Mammary microvascular endothelial cell (primary cell): ENCODE measurements around a stretch of chr16.

GRCh38 chr16:22220049-22220422, 14.0 kb downstream of the EEF2K start:
- RAMPAGE, long total RNA = no peak

DNA sequence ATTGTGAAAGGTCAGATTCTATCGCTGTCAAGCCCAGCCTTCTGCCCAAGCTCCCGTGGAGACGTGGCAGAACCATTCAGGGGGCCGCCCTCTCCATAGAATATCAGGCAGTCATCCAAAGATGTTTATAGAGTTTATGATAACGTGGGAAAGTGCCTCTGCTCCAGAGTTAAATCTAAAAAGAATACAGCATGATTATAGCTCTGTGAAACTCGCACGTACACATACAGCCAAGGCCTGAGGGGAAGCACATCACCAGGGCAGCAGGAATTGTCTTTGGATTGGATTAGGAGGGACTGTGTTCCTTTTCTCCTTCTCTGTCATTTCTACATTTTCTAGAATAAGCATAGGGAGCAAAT, 26.9 kb downstream of the EEF2K start:
- RAMPAGE, long total RNA = no peak

- RAMPAGE, long total RNA = no peak
Observed at GRCh38 chr16:22297558-22297682, 211 bp downstream of the POLR3E start.

DNA sequence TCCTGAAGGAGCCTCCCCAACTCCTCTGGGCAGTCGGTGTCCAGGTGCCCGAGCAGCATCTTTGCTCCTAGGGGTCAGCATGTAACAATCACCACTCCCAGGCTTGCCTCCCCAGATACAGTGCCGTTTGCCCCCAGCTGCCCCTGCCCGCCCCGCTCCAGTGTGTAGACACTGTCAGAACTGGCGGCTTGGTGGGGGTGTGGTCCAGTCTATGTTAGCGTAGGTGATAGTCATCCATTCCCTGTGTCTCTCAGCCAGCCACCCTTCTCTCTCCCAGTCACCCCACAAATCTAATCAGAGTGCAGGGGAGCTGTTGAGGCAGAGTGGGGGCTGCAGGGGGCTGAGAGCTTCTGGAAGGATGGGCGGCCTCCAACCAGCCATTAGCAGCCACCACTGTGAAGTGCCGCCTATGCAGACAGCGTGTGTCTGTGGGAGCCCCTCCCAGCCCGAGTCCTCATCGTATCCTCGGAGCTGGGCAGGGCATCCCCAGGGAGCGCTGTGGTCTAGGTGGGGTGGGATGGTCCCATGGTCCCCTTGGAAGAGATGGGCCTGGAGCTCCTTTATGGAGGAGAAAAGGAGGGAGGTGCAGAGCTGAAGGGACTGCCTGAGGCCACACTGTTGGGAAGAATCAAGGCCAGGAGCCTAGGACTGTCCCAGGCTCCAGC, 26.5 kb downstream of the POLR3E start:
- RAMPAGE, long total RNA = no peak

GRCh38 chr16:22683730-22684240, 130.2 kb upstream of the HS3ST2 start:
- RAMPAGE, long total RNA = no peak

DNA sequence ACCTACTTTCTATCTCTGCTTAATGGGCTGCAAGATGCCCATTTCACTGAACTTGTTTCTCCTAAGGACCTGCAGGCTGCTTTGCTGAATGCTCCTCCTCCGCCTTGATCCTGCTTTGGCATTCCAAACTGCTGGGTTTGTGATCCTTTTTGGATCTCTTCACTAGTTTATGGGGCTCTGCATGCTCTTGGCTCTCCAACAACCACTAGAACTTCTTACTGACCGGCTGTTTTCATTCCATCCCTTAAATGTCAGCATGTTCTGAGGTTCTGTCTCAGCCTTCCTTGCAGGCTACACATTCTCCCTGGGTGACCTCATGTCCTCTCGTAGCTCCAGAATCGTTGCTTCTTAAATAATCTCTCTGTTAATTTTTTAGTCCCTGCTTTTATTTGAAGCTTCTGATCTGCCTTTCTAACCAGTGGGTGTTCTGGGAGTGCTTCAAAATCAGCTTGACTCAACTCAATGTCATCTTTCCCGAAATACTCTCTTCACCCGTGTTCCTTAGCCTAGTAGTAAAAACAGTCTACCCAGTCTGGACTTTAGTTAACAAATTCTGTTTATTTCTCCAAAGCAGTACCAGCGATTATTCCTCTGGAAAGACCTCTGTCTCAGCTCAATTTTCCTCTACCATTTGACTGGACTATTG, 119.0 kb upstream of the HS3ST2 start:
- RAMPAGE, long total RNA = no peak

- RAMPAGE, long total RNA = no peak
Observed at GRCh38 chr16:22838547-22838746, 24.5 kb downstream of the HS3ST2 start.

GRCh38 chr16:23058238-23058624, 91.0 kb downstream of the USP31 start:
- RAMPAGE, long total RNA = no peak

DNA sequence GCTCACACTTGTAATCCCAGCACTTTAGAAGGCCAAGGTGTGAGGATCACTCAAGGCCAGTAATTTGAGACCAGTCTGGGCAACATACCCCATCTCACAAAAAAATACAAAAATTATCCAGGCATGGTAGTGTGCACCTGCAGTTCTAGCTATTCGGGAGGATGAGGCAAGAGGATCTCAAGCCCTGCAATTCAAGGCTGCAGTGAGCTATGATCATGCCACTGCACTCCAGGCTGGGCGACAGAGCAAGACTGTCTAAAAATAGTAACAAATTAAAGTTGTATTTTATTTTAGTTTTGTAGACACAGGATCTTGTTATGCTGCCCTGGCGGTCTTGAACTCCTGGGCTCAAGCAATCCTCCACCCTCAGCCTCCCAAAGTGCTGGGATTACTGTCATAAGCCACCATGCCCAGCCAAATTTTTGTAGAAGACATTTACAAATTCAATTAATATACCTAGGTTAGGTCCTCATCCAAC, 18.2 kb downstream of the USP31 start:
- RAMPAGE, long total RNA = no peak

GRCh38 chr16:23132298-23132618, 17.0 kb downstream of the USP31 start:
- RAMPAGE, long total RNA = no peak

DNA sequence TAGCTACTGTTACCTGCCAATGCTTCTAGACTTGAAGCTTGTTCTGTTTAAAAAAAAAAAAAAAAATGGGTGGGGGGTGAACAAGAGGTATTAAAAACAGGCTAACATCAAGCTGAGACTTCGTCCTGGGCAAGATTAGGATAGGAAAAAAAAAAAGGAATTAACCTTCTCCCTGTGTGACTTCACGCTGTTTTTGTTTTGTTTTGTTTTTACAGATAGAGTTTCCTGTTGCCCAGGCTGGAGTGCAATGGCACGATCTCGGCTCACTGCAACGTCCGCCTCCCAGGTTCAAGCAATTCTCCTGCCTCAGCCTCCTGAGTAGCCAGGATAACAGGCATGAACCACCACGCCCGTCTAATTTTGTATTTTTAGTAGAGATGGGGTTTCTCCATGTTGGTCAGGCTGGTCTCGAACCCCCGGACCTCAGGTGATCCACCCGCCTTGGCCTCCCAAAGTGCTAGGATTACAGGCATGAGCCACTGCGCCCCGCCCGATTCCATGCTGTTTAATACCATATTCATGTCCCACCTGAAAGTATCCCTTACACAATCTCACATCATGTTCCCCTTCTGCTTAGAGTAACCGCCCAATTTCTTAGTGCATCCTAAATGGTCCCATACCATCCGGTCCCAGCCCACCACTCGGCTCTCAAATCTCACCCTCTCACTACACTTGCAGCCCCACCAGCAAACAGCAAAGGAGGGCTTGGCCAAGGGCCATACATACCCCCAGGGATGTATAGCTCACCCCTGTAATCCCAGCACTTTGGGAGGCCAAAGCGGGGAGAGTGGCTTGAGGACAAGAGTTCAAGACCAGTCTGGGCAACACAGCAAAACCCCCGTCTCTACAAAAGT, 2.1 kb downstream of the USP31 start:
- RAMPAGE, long total RNA = no peak

GRCh38 chr16:23267419-23267618, 34.8 kb upstream of the SCNN1B start:
- RAMPAGE, long total RNA = no peak

GRCh38 chr16:23278085-23278488, 24.0 kb upstream of the SCNN1B start:
- RAMPAGE, long total RNA = no peak

DNA sequence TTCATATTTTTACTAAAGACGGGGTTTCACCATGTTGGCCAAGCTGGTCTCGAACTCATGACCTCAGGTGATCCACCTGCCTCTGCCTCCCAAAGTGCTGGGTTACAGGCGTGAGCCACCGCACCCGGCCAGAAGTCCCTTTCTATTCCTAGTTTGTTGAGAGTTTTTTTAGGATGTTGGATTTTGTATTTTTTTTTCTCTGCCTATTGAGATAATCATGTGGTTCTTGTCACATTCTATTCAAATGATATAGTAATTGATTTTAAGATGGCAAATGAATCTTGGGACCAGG, 3.4 kb upstream of the COG7 start:
- RAMPAGE, long total RNA = no peak

DNA sequence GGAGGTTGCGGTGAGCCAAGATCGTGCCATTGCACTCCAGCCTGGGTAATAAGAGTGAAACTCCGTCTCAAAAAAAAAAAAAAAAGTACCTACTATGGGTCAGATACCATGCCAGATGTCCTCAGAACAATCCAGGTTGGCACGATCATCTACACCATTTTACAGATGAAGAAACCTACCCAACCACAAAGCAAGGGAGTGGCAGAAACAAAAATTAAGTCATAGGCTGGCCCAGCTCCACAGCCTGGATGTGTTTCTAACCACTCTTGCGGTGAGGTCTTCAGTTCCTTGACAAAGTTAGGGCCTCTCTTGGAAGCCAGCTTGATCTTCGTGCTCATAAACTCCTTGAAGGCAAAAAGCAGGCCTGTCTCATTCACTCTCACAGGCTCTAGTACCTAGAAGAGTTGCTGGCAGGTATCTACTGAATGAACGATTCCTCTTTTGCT, 6.3 kb downstream of the GGA2 start:
- RAMPAGE, long total RNA = no peak

DNA sequence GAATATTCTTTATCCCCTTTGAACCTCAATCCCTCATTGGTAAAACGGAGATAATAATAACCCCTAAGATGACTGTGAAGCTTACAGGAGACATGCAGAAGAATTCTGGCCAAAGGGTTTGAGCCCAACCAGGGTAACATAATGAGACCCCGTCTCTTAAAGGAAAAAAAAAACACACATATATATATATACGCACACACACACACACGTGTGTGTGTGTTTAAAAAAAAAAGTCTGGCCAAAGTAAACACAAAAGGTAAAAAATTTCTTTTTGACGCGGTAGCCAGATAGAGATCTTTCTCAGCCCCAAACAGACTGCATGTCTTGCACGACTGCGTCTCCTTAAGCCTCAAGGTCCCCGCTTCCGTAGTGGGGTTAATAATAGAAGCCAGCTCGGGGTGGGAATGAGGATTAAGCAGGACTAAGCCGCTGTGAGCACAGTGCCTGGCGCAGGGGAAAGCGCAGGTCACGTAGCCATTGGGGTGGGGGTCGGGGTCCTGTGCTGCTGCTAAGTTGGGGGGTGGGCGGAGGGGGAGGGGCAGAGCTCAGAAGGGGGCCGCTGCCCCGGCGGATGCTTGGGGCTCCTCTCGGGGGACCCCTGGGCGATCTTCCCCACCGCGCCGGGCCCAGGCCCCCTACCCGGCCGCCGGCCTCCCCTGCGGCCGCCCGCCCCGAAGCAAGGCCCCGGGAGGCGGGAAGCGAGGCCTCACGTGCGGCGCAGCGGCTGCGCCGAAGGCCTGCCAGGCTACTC, 551 bp downstream of the GGA2 start:
- RAMPAGE, long total RNA = no peak

DNA sequence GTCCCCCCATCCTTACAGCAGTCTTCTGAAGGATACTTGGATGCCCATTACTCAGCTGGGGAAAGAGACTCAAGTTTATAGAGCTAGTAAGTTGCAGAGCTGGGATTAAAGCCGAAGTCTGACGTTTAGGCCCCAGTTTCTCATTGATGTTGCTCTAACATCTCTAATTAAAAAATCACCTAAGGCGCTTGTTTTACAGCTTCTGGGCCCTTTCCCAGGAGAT, 758 bp downstream of the UBFD1 start:
- RAMPAGE, long total RNA = no peak

GRCh38 chr16:23573801-23574365, 16.4 kb downstream of the UBFD1 start:
- RAMPAGE, long total RNA = no peak

DNA sequence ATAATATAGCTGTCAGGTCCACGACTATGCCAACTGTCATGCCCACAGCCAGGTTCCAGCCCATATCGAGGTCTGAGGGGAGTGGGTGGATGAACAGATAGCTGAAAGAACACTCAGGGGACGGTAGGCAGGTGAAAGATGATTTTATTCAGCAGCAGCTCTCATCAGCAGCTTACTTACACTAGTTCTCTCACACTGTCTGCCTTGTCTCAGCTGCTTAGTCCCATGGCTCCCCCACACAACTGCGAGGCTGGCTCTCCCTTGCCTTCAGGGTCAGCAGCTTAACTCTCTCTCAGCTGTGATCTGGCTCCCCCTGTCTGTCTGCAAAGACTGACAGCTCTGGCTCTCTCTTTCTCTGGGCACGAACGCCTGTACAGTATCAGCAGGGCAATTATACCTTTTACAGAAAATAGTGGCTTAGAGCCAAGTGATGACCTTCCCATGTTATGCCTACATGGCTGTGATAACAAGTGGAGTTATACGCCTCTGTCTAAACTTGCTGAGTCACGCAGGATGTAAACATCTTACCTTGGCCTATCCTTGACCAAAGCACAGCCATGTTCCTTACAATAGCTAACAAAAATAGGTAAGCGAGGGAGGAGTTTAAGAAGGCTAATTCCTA, 889 bp upstream of the NDUFAB1 start:
- RAMPAGE, long total RNA = no peak

DNA sequence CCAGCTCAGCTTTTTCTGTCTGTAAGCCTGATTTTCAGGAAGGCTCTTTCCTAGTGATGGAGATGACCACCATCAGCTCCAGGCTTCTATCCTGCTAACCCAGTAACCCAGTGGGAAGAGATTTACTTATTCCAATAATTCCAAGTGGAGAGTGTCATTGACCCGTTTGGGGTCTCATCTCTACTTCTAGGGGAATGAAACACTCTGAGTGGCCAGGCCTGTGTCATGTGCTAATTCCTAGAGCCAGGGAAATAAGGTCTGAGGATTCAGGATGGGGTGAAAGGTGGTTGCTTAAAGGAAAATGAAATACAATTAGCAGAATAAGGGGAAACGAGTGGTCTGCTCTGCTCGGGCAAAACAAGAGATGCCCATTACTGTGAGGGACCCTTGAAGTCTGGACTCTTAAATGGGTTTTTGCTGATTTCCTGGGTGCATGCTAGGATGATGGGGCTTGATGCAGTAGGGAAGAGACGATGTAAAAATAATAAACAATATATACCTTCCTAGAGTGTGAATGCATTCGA, 3.7 kb downstream of the CHP2 start:
- RAMPAGE, long total RNA = no peak